Neural cell (in vitro differentiated cells): ENCODE results near the gene GPBP1.

GRCh38 chr5:57173806-57174243 lies at the start of gene GPBP1:
Gene GPBP1, plus strand, starts transcription at chr5:57174059.
- RAMPAGE, long total RNA, result start-site peak on the plus strand at chr5:57173813-57173892, 878 and 967 reads in 2 replicates; start-site peak on the plus strand at chr5:57174058-57174125, 15,097 and 16,955 reads in 2 replicates

DNA sequence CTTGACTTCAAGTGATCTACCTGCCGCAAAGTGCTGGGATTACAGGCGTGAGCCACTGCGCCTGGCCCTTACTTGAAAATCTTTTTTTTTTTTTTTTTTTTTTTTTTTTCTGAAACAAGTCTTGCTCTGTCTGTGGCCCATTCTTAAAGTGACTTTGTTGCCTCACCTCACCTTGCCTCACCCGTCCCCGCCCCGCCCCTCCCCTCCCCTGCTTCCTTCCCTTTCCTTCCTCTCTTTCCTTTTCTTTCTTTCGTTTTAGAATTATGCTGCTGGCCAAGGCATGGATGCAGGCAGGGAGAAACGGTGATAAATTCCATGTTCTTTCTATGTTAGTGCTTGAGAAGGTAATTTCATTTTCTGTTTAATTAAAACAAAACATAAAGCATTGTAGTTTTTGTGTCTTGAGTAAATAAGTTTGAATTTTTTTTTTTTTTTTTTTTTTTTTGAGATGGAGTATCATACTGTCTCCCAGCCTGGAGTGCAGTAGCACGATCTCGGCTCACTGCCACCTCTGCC lies 26.1 kb downstream of the GPBP1 start:
- RAMPAGE, long total RNA, result no peak

GRCh38 chr5:57305406-57305823 lies 131.6 kb downstream of the GPBP1 start:
- RAMPAGE, long total RNA, result no peak

DNA sequence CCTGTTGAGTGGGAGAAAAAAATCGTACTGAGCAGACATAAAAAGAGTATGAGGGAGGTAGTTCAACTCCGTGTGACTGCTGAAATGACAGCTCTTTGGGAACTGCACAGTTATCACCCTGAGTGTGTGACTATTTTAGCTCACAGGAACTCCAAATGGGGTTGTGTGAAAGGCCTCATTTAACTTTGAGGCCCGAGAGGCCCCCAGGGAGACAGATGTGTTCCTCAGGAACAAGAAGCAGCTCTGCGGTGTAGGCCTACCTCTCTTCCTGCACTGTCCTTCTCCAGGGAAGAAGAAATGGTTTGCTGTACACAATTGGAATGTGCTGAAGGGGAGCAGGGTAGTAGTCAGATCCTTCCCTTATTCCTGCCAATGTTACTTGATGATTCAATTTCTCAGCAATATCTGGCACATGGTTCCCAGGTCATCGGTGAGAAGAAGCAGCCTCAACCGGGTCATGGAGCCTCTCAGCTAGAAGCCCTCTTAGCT lies 37.1 kb downstream of the ACTBL2 start:
- RAMPAGE, long total RNA, result no peak

DNA sequence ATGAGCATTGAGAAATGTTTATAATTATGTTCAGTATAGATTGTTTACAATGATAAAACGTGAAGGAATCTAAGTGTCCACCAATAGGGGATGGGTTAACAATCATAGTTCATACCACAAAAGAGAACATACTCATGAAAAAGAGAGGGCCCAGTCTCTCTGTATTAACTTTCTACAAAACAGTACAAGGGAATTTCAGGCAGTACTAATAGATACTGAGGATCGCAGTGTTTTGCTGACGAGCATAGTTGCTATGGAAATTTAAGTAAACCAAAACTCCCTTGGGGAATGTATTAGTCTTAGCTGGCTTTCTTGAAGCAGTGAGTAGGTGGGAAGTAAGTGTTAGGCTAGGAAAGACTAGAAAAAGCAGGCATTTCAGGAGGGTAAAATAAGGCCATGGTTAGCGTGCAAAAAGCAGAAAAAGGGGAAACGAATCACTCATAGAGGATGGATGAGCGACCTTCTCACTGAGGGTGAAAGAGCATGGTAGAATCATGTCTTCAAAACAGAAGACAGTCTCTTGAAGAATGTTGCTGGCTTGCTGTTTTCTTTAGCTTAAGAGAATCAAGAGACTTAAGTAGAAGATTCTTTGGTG lies 84.3 kb upstream of the ACTBL2 start:
- RAMPAGE, long total RNA, result no peak

- RAMPAGE, long total RNA, result no peak
Observed at GRCh38 chr5:57653902-57654469, 171.4 kb upstream of the ACTBL2 start.

GRCh38 chr5:57780109-57780717 lies 297.6 kb upstream of the ACTBL2 start:
- RAMPAGE, long total RNA, result no peak

GRCh38 chr5:58088865-58089497 lies 370.9 kb downstream of the PLK2 start:
- RAMPAGE, long total RNA, result no peak

GRCh38 chr5:58458556-58459350 lies 1.1 kb downstream of the PLK2 start:
- RAMPAGE, long total RNA, result no peak

DNA sequence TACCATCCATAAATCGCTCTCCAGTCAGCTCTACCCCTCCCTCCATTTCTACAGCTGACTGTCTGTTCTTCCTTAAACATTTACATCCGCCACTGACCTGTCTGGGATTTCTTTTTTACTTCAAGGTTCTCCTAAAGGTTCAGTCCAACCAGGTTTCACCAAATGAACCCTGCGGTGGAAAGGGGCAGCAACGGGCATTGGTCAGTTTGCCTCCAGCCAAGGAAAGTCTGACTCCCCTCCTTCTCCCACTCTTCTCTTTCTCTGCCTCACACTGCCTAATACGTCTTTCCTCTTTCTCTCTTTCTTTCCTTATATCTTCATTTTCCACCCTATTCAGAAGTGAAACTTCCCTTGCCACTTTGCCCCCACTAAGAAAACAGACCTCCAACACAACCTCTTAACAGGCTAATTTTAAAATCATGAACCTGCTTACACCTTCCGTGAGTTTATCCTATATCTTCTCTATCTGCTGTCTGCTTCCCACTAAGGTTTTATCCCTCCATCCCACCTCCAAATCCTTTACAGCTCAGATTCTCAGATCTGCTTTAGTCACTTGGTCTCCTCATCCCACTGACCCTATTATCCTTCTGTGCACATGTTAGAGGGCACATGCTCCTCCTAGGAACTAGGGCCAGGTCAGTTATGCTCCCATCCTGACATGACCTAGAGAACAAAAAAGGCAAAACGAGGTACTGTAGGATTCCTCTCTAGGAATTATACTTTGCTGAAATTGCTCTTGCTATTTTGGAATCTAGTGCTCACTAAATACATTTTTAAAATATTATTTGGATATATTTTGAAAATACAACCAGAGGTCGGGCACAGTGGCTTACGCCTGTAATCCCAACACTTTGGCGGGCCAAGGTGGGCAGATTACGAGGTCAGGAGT lies 439.4 kb downstream of the RAB3C start:
- RAMPAGE, long total RNA, result no peak

- RAMPAGE, long total RNA, result no peak
Observed at GRCh38 chr5:59038898-59040047, 456.4 kb downstream of the RAB3C start.

- RAMPAGE, long total RNA, result no peak
Observed at GRCh38 chr5:59092874-59093526, 510.1 kb downstream of the RAB3C start.

- RAMPAGE, long total RNA, result no peak
Observed at GRCh38 chr5:59198426-59198681, 615.5 kb downstream of the RAB3C start.

GRCh38 chr5:59276746-59277564 lies 616.6 kb downstream of the PDE4D start:
- RAMPAGE, long total RNA, result no peak

DNA sequence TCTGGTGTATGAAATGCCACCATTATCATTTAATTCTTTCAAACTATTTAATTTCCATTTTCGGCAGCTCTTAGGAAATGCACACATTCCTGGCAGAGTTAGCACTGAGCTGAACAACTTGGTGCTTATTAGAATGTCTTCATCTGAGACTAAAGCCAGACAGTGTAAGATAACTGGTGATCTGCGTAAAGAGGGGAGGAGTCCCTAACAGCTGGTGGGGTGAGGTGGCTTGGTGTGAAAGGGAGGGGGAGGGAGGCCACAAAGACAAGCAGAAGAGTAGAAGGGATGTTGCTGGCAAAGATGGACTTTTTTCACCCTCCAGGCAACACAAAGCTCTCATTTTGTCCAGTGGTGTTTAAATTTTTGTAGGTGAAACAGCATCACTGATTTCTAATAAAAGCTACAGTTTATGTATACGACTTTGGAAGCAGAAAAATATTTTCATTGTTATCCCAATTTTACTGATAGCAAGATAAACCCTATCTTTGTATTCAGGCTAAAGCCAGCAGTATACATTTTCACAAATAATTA lies 535.0 kb downstream of the PDE4D start:
- RAMPAGE, long total RNA, result no peak

DNA sequence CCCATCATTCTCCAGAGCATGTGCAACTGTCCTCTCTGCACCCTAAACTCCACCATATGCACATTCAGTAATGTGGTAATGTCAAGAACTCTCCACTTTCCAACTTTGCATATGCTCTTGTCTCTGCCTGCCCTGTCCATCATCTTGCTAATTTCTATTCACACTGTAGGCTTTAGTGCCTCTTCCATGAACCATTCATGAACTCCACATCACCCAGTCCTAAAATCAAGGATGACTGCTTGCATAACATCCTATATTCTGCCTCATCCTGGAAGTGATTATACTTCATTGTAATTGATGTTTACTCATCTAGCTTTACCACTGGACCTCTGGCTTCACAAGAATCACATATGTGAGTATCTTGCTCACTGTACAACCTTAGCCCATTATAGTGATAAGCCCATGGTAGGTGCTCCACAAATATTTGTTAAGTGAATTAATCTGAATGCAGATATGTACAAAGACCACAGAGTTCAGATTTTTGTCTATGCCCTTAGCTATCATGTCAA lies 354.7 kb downstream of the PDE4D start:
- RAMPAGE, long total RNA, result no peak

DNA sequence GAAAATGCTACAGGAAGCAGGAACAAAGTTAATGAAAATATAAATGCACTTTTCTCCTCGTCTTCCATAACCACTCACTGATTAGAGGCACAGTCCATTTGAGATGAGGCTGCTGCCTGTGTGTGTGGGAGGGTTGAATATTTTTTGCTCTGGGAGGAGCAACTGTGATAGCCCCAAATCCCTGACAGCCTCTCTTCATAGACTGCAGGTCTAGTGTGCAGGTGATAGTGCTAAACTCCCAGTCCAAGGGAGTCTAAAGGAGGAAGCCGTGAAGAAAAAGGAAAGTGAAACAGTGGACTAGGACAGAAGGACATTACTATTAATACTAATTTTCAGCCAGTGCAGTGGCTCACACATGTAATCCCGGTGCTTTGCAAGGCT lies 295.1 kb downstream of the PDE4D start:
- RAMPAGE, long total RNA, result no peak

DNA sequence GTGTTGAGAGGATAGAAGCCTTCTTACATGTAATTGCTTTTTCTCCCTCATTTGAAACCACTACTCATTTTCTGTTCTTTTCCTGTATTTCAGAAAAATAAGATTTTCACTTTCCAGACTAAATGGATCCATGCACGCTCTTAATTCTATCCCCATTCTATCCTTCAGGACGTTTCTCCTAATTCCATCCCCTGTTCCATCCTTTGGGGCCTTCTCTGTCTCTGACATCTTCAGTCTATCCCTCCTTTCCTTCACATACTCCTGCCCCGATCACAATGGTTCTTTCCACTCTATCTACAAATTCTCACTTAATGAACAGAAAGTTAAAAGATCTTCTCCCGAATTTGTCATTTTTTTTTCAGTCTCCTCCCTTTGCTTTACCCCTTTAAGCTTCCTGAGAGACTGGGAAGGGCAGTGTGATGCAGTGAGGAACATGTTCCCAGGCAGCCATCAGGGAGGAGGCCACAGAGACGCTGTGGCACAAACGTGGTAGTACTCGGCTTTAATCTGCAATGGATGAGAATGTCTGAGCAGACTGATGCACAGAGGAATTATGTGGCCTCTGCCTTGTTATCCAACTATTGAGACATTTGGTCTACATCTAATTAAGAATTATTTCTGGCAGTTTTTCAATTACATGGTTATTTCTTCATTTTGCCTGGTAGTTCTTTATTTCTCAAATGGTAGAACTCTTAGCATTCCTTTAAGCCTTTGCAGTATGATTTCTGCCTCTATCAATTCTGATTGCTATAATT lies 269.3 kb downstream of the PDE4D start:
- RAMPAGE, long total RNA, result no peak

DNA sequence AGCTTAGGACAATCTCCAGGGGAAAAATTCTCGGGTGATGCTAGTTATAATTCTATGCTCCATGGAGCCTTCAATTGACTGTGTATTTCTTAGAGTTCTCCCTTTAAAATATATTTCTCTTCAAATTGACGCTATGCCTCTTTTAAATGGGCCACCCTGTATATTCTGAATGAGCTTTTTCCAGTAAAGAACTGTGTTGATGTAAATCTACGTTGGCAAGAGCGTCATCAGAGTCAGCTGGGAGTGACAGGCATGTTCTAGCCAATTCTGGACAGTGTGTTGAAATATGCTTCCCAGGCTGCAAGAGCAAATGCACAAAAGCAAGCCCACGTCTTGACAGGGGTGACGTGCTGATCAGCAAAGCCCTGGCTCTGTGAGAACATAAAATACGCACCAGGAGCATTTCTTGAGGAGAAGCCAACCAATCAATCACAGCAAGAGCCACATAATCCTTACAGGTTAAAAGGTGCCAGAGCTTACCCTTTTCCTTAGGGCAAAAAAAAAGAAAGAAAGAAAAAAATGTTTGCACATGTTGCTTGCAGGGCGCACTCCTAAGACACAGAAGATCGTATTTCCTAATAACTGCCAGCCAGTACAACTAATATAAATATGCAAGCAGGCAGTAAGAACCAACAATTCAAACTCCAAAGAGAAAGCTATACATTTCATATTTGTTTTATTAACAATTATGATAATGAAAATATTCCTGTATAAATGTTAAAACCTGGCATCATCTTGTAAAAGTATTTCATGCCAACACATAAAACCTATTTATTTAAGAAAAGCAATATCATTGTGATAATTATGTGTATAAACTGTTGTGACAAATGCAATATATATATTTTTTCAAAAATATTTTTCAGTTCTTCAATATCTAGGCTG lies 148.0 kb downstream of the PDE4D start:
- RAMPAGE, long total RNA, result no peak

DNA sequence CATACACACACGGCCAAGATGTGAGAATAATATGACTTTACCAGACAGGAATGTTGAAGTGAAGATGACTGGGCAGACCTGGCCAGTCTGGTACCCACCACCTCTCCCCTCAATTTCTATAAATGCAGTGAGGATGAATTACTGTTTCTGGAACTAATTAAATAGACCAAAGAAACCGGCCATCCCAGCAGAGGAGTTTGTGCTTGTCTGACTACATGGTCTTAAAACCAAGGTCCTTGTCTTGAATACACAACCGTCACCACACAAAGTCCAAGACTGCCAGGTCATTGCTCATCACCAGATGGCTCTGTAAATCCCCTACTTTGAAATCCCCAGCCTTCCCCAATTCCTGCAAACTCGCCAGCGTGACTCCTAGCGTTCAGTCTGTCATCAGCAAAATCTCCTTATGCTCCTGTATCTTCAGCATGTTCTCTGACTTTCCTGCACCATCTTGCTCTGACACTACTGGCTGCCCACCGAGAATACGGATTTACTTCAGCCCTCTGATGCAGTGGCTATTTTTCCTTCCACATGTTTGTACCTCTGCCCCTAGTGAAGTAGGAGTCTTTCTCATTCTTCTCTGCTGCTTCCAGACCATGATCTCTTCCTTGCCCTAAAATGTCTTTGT lies 147.1 kb downstream of the PDE4D start:
- RAMPAGE, long total RNA, result no peak